PFSK-1 (cell line): ENCODE results near the genes RAB6A and MAP6.

GRCh38 chr11:73312940-73313423 lies 4.9 kb downstream of the ARHGEF17 start:
- RRBS = no CpG with 5 or more reads among the region's 6 CpGs

DNA sequence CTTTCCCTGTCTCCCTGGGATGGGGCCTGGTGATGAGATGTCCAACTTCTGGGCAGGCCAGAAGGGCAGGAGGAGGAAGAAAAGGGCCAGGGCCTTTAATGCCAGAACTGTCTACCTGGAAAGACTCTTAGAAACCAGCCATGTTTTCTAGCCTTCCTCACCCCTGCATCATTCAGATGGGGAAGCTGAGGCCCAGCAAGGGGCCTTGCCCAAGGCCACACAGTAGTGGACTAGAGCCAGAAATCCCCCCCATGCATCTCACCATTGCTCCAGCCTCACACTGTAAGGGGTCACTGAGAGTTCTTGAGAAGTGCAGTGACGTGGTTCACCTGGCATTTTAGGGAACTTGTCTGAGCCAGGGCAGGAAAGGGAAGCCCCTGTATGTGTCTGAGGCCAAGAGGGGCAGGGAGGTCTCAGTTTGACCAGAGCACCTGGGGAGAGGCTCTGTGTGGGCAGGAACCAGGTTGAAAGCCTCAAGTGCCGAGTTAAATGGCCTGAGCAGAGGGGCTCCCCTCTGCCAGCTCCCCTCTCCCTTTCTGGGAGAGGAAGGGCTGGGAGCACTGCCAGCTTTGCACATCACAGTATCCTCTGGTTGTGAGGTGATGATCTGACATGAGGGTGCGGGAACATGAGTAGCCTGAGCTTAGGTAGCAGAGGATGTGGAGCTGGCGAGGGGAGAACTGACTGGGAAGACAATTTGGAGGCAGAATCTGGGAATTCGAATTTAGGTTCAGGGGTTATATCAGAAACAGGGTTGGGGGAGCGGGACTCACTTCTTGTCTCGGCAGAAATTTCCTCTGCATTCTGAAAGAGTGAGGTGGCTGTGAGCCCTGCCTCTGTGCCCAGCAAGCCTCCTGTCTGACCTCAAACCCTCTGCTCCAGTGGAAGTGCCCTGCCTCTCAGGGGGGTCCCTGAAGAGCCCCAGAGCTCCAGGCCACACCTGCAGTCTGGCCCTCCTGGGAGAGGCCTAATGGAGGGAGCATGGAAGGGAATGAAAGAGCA lies 14.5 kb downstream of the ARHGEF17 start:
- RRBS = no CpG with 5 or more reads among the region's 7 CpGs

GRCh38 chr11:73389992-73390748 lies 14.0 kb downstream of the RELT start:
- RRBS = no CpG with 5 or more reads among the region's 10 CpGs

DNA sequence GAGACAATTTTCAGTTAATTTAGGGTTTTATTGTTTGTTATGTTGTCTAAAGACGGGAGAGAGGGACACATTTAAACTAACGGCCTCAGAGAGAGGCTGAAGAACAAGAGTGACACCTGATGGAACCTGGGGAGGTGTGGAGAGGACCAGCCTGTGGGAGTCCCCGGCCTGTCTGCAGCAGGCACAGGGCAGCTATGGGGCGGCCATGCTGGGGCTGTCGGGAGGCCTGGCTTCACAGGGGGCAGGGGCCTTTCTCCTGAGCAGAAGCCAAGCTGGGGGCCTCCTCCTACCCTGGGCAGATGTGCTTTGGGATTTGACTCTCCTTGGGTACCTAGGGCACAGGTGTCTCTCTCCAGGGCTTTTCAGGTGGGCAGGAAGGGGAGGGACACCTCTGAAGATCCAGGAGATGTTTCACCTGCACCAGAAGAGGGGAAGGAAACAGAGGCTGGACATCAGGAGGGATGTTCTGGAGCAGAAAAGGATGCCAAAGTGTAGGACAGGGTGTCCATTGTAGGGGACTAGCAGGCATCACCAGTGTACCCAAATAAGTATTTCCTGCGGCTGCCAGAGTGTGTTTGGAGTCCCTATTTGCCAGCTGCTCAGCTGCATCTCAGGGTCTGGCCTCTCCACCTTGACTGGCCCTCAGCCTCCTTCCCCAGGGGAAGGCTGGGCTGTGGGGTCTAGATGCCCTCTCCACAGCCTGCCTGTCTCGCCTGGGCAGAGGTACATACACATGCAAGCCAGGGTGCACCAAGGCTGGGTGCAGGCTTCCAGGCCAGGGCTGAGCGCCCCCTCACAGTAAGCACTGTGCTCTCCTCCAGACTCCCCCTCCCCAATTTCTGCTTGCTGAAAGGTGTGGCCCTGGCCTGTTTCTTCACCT lies 22.2 kb downstream of the RELT start:
- RRBS = no CpG with 5 or more reads among the region's 8 CpGs

GRCh38 chr11:73400252-73401254 lies 24.4 kb downstream of the RELT start:
- RRBS = no CpG with 5 or more reads among the region's 10 CpGs

- RRBS = under 1% methylated on average over 30 of the region's 88 CpGs
These were observed at the start of gene RAB6A for GRCh38 chr11:73760610-73761662. RAB6A (minus strand) TSS chr11:73761074.

- RRBS = under 1% methylated on average over 6 of the region's 36 CpGs
These were observed 8.4 kb upstream of the MRPL48 start for GRCh38 chr11:73778821-73780178.

GRCh38 chr11:74288048-74288582 lies 23.3 kb downstream of the P4HA3 start:
- RRBS = no CpG with 5 or more reads among the region's 1 CpG

- RRBS = no CpG with 5 or more reads among the region's 1 CpG
These were observed 54.8 kb downstream of the CHRDL2 start for GRCh38 chr11:74676449-74676772.

DNA sequence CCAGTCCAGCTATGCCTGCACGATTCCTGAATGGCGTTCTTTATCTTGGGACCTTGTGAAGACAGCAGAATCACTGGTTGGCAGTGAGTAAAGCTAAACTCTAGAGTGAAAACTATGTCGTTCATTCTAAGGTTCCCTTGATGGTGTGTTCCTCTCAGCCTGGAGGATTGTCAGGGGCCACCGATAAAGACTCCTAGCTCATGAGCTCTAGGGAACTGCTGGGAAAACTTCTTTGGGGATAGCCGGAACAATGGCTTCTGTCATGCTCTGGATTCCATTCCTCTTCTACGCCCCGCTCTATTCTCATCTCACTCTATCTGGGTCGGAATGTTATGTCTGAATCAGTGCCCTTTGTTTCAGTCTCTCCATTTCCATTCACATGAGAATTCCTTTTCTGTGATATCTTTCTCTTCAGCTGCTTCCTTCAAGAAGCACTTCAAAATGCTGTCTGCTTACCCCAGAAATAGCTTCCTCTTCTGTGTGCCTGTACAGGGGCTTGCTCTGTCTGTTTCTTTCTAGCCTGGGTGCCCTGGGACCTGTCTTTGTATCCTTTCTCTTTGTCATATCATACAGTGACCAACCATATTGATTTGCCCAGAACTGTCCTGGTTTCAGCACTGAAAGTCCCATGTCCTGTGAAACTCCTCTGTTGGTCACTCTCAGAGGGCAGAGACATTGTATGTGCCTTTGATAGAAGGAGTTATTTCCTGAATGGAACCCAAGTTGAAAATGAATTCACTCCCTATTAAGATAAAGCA lies 16.9 kb upstream of the SLCO2B1 start:
- RRBS = no CpG with 5 or more reads among the region's 8 CpGs

GRCh38 chr11:75151264-75151754 lies 402 bp downstream of the SLCO2B1 start:
- RRBS = no CpG with 5 or more reads among the region's 7 CpGs

- RRBS = 88% methylated on average over 5 of the region's 18 CpGs
These were observed 9.3 kb downstream of the ARRB1 start for GRCh38 chr11:75341872-75342882.

DNA sequence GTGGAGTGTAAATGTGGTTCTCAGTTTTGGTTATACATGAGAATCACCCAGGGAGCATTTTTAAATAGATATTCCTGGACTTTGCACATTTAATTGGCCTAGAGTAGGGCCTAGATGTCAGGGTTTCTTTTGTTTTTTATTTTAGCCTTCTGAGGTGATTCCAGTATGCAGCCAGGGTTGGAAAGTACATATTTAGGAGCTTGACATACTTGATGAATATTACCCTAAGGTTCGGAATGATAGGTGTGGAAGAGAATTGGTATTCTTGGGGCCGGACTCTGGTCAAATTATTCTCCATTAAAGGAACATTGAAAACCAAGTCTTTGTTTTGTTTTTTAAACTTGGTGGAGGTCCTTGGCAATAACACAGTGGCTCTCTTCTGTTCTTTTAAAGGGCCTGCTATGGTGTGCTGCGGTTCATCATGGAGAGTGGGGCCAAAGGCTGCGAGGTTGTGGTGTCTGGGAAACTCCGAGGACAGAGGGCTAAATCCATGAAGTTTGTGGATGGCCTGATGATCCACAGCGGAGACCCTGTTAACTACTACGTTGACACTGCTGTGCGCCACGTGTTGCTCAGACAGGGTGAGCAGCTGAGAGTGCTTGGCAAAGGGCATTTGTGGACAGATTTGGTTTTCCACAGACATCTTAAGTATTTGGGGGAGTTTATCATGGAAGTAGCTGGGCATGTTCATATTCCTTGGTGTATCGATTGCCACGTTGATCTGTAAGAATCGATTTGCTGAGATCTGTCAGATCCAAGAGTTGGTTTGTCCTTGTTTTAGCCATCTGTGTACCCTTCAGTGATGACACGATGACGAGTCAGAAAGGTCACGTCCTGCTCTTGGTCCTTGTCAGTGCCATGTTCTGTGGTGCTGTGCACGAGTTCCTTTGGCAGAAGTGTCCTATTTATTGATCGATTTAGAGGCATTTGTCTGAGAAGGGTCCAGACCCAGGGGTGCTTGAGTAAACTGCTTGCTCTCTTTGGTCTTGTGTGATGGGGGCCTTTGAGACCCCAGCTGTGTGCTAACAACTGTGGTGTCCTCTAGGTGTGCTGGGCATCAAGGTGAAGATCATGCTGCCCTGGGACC lies 4.7 kb downstream of the RPS3 start:
- RRBS = no CpG with 5 or more reads among the region's 17 CpGs

- RRBS = no CpG with 5 or more reads among the region's 14 CpGs
These were observed 8.7 kb upstream of the GDPD5 start for GRCh38 chr11:75534290-75535025.

DNA sequence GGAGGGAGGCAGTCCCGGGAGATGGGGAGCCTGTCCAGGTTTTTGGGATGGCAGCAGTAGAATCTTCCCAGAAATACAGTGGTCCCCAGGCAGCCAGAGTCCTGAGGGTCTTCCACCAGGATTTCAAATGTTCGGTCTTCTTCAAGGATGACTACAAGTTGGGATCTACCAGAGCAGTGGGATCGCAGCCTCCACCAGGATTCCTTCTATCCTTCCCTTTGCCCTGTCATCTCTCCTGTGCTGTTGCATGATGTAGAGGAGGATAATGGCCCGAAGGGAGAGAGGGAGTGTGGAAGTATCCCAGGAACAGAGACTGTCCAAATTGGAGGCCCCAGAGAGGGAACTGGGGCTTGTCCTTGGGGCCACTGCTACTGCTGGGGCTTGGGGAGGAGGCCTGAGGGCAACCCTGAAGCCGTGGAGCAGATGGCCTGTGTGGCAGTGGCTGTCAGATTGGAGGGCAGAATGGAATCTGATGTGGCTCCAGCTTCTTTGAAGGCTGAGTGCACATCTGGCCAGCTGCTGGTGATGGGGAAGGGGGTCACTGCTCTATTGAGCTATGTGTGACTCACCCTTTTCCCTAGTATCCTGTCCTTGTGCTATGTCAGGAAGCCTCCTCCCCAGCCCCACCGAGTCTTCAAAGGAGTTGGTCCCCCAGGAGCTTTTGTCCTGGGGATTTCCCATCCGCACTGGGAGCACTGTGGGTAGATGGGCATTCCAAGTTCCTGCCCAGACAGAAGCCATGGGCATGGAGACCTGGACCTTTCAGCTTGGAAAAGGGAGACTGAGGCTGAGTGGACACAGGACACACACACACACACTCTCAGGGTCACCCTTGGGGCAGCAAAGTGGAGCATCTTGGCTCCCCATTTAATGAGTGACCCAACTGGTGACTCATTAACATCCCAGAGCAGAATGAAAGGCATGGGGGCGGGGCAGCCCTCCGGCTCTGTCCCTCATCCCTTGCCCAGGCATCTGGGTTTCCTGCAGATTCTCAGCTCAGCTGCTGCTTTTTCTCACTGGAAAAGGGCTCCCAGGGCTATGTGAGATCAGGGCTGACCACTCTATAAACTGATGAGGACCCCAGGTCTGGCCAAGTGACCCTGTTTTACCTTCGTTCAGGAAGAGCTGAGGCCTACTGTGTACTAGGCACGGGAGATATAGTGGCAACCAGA lies 3.1 kb downstream of the SERPINH1 start:
- RRBS = no CpG with 5 or more reads among the region's 11 CpGs

- RRBS = 95% methylated on average over 3 of the region's 21 CpGs
These were observed 9.7 kb downstream of the SERPINH1 start for GRCh38 chr11:75571584-75572272.

- RRBS = 2% methylated on average over 20 of the region's 72 CpGs
These were observed at the start of gene MAP6 for GRCh38 chr11:75668485-75669374. MAP6 (minus strand) TSS chr11:75669038.

GRCh38 chr11:75719108-75719532 lies 1.5 kb downstream of the MOGAT2 start:
- RRBS = no CpG with 5 or more reads among the region's 3 CpGs

DNA sequence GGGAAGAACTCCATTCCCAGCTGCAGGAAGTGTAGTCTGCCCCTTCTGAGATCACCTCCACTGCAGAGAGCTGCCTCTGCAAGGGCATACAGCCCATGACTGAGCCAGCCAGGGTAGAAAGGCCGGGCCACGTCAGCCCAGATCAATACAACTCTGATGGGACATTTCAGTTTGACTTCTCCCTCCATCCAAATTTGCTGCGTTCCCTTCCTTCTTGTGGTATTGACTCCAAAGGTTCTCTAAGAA lies 19.7 kb downstream of the MOGAT2 start:
- RRBS = no CpG with 5 or more reads among the region's 3 CpGs

GRCh38 chr11:75769377-75769754 lies 788 bp downstream of the DGAT2 start:
- RRBS = no CpG with 5 or more reads among the region's 12 CpGs